Gallbladder (tissue), 1 donor: ENCODE measurements around a stretch of chr15.

DNA sequence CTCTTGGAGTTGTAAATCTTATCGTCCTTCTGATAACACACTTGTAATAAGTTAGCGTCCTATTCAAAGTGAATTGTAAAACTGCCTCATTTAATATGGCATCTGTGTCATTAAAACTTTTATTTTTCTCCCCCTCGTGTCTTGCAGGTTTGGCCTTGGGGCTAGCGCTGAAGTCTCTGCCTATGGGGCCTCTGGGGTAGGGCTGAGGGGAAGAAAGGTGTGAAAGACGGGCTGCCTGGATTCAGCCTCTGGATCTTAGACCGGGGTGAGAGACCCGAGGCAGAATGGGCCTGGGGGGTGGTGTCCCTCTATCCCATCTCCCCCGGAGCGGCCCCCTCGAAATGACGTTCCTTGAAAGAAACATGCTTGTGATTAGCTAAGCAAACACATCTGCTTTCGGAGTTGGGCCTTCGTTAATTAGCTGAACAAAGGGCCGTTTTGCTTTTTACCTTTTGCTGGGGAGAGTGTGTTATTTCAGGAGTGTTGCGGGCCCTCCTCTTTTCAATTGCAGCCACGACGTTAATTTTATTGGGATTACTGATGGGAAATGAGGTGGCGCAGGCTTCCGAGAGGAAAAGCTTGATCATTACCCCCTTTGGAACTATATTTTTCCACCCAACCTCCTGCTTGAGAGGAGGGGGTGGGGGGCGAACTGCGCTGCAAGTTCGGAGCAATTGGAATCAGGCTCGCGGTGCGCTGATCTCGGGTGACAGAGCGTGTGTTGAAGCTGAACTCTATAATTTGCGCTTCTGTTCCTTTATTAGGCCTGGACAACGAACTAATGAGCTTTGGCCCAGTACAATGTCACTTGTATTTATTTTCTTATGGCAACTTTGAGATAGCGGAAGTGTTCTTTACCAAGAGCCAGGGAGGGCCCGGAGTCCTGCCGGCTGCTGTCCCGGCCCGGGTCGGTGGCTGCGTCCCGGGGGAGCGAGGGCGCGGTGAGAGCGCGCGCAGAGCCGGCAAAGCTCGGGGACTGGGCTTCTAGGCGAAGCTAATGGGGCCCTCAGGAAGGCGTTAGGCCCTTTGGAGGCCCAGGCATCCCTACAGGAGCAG lies 12.6 kb downstream of the NR2F2 start:
- PRO-cap, result no peak

- PRO-cap, result no peak
Observed at GRCh38 chr15:96365783-96366255, 35.3 kb downstream of the NR2F2 start.

- PRO-cap, result no peak
Observed at GRCh38 chr15:96947743-96948427, 617.4 kb downstream of the NR2F2 start.

DNA sequence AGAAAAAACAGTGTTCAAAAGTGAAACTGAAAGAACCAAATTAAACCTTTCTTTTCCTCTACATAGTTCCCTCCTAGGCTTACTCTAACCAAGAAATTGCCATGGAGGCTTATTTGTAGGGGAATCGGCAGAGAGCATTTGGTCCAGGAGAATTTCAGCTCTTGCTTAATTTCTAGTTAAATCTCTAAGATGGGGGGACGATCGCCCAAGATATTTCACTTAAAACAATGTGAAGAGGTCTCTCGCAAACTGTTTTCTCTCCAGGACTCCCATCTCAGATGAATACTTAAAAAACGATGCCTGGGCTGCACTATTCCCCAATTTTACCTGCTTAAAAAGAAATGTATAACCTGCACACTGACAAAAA lies 728.9 kb upstream of the ARRDC4 start:
- PRO-cap, result no peak

DNA sequence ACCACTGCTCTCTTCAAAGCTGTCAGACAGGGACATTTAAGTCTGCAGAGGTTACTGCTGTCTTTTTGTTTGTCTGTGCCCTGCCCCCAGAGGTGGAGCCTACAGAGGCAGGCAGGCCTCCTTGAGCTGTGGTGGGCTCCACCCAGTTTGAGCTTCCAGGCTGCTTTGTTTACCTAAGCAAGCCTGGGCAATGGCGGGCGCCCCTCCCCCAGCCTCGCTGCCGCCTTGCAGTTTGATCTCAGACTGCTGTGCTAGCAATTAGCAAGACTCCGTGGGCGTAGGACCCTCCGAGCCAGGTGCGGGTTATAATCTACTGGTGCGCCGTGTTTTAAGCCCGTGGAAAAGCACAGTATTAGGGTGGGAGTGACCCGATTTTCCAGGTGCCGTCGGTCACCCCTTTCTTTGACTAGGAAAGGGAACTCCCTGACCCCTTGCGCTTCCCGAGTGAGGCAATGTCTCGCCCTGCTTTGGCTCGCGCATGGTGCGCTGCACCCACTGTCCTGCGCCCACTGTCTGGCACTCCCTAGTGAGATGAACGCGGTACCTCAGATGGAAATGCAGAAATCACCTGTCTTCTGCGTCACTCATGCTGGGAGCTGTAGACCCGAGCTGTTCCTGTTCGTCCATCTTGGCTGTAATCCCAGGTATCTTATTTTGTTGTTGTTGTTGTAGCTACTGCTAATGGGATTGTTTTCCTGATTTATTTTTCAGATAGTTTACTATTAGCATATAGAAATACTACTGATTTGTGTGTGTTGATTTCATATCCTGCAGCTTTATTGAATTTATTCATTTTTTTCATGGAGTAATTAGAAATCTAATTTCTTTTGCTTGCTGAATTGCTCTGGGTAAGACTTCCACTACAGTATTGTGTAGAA lies 664.6 kb upstream of the ARRDC4 start:
- PRO-cap, result no peak

DNA sequence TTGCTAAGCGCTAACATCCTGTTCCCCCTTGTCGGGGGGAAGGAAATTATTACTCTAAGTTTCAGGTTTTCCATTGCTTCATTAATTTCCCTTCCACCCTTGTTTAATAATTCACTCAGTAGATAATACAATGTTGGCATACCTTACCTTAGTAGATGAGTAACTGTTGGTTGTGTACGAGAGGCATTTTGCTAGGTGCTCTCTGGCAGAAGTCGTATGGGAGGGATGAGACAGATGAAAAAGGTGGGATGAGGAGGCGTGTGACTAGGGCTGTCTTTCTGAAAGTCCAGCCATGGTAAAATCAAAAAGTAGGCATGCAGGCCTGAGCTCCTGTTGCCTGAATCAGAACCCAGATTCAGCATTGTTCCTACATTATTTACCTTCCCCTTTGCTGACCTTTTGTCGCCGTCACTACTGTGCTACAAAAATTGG lies 641.1 kb upstream of the ARRDC4 start:
- PRO-cap, result unidirectional peak, plus-strand start at position 205 of the sequence; unidirectional peak, plus-strand start at position 233 of the sequence

DNA sequence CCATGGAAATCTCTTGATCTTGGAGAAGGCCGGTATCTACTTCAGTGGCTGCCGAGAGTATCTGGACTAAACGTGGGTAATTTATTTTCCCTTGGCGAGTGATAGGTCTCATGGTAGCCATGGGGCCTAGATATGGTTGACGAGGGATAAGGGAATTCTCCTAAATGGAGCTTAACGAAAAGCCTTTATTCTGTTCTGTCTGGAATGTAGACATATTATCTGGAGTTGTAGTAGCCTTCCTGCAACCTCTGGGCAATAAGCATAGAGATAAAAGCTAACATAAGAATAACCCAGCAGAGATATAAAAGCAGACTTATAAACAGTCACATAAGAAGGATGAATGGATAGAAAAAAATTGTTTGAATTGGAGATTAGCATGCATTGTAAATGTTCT lies 281.3 kb upstream of the ARRDC4 start:
- PRO-cap, result no peak

DNA sequence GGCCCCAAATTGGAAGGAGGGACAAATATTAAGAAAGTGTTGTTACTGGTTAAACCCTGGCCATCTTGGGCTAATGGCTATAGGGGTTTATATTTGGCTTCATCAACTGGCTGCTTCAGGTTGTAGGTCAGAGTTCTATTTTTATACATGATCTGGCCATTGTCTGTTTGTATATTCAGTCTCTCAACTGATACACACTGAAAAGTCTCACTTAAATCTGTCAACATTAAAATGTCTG lies 70.2 kb upstream of the ARRDC4 start:
- PRO-cap, result no peak

GRCh38 chr15:97947381-97947732 lies 13.1 kb upstream of the ARRDC4 start:
- PRO-cap, result no peak

- PRO-cap, result unidirectional peak, minus-strand start at chr15:97977907
Observed at GRCh38 chr15:97977639-97978334, 17.3 kb downstream of the ARRDC4 start.

- PRO-cap, result unidirectional peak, plus-strand start at chr15:97981792
Observed at GRCh38 chr15:97981498-97982104, 21.1 kb downstream of the ARRDC4 start.

DNA sequence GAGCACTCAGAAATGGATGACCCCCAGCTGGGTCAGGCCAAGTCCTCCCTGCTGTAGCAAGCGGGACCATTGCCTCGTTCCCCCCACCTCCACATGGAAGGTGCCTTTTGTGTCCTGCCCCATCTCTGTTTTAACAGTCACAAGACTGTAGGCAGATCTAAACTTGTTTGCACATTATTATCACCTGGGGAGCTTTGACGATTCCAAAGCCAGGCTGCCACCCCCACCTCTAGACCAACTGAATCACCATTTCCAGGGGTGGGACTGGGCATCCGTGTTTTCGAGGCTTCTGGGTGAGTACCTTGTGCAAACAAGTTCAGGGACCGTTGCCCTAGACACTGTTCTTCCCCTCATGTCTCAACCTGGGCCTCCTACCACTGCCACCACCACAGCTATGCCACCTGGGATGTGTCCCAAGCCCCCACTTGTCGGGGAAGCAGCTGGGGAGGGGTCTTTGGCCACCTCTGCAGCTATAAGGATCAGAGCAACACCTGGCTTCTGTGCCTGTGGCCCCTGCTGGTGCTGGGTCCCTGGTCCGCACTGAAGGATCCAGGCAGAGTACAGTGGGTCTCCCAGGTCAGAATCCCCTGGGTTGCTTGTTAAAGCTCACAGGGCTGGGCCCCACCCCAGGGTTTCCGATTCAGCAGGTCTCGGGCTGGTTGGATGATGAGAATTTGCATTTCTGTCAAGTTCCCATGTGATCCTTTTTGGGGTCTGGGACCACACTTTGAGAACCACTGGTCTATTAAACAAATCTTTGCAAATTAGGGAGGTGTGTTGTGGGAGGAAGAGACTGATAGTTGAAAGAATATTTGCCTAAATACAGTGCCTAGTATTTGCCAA lies 127.0 kb downstream of the IGF1R start:
- PRO-cap, result no peak

DNA sequence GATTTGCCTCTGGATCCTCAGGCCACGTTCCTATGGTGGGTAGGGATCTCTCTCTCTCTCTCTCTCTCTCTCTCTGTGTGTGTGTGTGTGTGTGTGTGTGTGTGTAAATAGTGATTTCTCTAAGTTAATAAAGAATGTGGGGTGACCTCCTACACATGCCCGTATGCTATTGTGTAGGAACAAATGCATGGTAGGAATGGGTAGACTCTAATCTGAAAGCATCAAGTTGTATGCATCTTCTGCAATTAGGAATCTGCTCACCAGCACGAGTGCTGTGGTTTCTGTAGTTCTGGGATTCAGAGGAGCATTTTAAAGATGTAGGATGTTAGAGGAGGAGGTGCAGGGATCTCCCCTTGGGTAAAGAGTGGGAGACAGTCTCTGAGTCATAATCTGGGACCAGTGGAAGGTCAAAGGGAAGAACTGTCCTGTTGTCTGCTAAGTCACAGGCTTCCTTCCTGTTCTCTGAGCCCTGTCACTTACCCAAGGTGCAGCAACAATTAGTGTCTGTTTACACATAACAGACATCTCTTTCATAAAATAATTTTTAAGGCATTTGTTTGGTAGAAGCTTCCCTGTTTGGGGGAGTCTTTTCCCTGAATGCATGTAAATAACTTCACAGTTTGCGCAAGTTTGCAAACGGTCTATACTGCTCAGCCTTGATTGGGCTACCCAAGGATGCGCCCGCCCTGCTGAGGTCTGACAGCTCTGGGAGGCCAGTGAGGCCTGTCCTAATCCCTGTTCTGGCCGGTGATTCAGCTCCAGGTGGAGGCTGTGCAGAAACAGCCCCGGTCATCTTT lies 139.8 kb downstream of the IGF1R start:
- PRO-cap, result no peak

GRCh38 chr15:98888733-98889201 lies 118.8 kb downstream of the PGPEP1L start:
- PRO-cap, result no peak

DNA sequence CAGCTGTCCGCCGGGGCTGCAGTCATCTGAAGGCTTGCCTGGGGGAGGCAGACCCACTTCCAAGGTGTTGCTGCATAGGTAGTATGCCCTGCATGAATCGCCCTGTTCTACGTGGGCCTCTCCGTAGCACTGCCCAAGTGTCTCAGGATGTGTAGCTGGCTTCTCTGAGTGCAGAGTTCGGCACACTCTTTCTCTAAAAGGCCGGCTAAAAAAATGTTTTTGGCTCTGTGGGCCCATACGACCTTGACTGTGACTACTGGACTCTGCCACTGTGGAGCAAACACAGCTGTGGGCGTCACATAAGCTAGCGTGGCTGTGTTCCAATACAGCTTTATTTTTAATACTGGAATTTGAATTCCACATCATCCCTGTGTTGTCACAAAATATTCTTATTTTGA lies 56.0 kb downstream of the PGPEP1L start:
- PRO-cap, result no peak

- PRO-cap, result no peak
Observed at GRCh38 chr15:98952000-98952595, 55.5 kb downstream of the PGPEP1L start.

DNA sequence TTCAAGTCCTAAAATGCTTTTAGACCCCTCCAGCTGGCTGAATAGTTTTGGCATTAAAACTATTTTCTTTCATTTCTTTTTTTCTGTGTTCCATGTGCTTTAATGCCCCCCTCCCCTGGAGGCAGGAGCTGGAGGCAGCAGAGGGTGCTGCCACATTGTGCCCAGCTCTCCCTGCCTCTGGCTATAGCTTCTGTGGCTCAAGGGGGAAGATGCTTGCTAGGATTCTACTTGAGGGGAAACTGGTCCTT lies 3.9 kb downstream of the SYNM start:
- PRO-cap, result no peak

- PRO-cap, result no peak
Observed at GRCh38 chr15:99251591-99252129, 379 bp downstream of the LRRC28 start.

- PRO-cap, result no peak
Observed at GRCh38 chr15:99326252-99326750, 75.0 kb downstream of the LRRC28 start.

GRCh38 chr15:99504704-99505253 lies 61.0 kb upstream of the MEF2A start:
- PRO-cap, result no peak